Gastrocnemius medialis (tissue), 3 donors: ENCODE measurements around the genes NT5DC1 and RSPH4A.

GRCh38 chr6:111692067-111693226, 86.8 kb upstream of the TRAF3IP2 start:
- PRO-cap, result no peak
- RAMPAGE, long total RNA, 3 experiments, result no peak in any of the 3 experiments

- PRO-cap, result no peak
- RAMPAGE, long total RNA, 3 experiments, result start-site peak on the minus strand in 1 of 3 experiments, at chr6:111694347-111694544 at its widest, 9 reads per replicate
These were observed 88.7 kb upstream of the TRAF3IP2 start for GRCh38 chr6:111694202-111694887.

DNA sequence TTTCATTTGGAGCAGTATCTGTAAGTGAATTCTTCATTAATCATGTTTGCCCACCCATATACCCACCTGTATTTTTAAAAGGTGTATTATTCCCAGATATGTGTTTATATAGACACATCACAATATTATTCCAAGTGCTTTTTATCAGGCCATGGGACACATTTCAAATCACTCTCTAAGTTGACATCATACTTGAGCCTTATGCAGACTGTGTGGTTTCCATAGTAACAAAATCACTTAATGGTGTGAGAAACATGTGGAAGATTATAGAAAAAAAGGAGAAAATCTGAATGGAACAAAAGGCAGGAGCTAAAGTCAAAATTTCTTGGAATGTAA, 80.0 kb upstream of the CCN6 start:
- PRO-cap, result no peak
- RAMPAGE, long total RNA, 3 experiments, result no peak in any of the 3 experiments

DNA sequence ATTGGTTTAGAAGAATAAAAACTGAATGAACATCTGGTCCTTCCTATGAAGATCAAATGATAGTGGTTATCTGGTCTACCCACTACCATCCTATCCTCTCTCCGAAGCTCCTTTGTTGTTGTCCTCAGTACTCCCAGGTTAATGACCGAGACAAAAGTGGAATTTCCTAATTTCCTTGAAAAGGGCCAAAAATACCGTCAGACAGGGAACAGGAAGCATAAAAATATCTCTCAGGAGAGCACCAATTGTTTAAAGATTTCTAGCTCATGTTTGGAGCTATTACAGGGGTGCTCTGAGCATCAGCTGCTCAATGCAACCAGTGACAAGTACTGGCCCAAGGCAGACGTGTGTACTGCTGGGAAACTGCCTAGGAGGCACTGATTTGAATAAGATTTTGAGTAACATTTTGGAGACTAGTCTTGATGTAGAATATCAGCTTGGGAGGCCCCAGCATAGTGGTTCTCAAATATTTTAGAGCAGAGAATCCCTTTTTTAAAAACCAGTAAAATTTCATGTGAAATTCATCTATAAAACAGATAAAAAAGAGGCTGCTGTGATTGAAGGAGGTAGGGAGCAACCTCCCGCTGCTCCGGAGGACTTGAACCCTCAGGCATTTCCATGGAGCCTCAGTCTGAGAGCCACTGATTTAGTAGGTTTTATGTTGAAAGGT, 17.3 kb downstream of the LAMA4 start:
- PRO-cap, result bidirectional peak, plus-strand start at position 310 of the sequence, minus-strand start at position 143 of the sequence
- RAMPAGE, long total RNA, 3 experiments, result no peak in any of the 3 experiments

GRCh38 chr6:113433119-113433556, 424.0 kb upstream of the MARCKS start:
- PRO-cap, result no peak
- RAMPAGE, long total RNA, 3 experiments, result no peak in any of the 3 experiments

GRCh38 chr6:113645196-113646053, 211.7 kb upstream of the MARCKS start:
- PRO-cap, result no peak
- RAMPAGE, long total RNA, 3 experiments, result no peak in any of the 3 experiments

- PRO-cap, result no peak
- RAMPAGE, long total RNA, 3 experiments, result no peak in any of the 3 experiments
These were observed 71.0 kb upstream of the MARCKS start for GRCh38 chr6:113786134-113786603.

- PRO-cap, result unidirectional peak, plus-strand start at chr6:113856144
- RAMPAGE, long total RNA, 3 experiments, result no peak in any of the 3 experiments
These were observed 1.2 kb upstream of the MARCKS start for GRCh38 chr6:113855665-113856615.

GRCh38 chr6:113860707-113861358, 3.7 kb downstream of the MARCKS start:
- PRO-cap, result no peak
- RAMPAGE, long total RNA, 3 experiments, result no peak in any of the 3 experiments

- PRO-cap, result no peak
- RAMPAGE, long total RNA, 3 experiments, result no peak in any of the 3 experiments
These were observed 970 bp downstream of the HDAC2 start for GRCh38 chr6:113969609-113970747.

- PRO-cap, result no peak
- RAMPAGE, long total RNA, 3 experiments, result no peak in any of the 3 experiments
These were observed 113.3 kb upstream of the HDAC2 start for GRCh38 chr6:114084369-114084575.

- PRO-cap, result bidirectional peak, plus-strand start at chr6:116100886, minus-strand start at chr6:116100697; unidirectional peak, minus-strand start at chr6:116101288
- RAMPAGE, long total RNA, 3 experiments, result start-site peak on the plus strand in 2 of 3 experiments, at chr6:116100836-116100895 at its widest, 29 to 107 reads per replicate
These were observed at the start of gene NT5DC1 for GRCh38 chr6:116100543-116101676. Gene NT5DC1 (plus strand): TSS chr6:116100853.

GRCh38 chr6:116221006-116221450, 32.8 kb downstream of the TSPYL4 start:
- PRO-cap, result no peak
- RAMPAGE, long total RNA, 3 experiments, result no peak in any of the 3 experiments

DNA sequence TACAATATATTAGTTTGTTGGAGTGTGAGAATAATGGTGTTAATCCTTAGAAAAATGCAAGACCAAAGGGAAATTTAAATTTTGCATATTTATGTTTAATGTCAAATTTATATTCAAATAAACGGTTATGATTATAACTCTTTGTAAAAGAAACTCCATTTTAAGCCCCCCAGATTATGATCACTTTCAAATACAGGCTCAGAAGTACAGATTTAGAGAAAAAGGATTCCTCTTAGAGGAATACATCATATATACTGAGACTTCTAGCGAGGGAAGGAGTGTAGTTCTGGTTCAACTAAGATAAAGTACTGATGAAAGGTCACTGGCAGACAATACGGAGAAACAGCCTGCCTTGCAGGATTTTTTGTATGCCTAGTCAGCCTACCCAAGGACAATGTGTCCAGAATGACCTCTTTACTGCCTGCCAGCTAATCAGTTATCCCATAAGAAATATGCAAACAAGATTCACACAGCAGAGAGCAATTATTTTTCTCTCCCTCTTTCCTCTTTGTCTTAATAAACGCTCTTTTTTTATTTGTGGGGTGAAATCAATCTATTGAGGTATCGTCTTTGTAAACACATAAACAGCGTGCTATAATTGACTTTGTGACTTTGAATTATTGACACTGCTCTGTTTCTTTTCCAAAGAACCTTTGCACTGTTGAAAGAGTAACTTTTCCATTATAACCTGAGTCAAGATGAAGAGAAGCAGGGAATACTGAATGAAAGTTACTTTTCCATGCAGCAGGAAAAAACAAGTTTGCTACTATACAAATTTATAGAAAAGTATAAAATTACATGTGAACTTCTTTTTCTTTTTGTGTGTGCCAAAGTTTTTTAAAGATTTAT, 1.4 kb upstream of the TSPYL4 start:
- PRO-cap, result no peak
- RAMPAGE, long total RNA, 3 experiments, result no peak in any of the 3 experiments

- PRO-cap, result no peak
- RAMPAGE, long total RNA, 3 experiments, result no peak in any of the 3 experiments
These were observed 12.3 kb upstream of the TSPYL1 start for GRCh38 chr6:116291818-116292550.

DNA sequence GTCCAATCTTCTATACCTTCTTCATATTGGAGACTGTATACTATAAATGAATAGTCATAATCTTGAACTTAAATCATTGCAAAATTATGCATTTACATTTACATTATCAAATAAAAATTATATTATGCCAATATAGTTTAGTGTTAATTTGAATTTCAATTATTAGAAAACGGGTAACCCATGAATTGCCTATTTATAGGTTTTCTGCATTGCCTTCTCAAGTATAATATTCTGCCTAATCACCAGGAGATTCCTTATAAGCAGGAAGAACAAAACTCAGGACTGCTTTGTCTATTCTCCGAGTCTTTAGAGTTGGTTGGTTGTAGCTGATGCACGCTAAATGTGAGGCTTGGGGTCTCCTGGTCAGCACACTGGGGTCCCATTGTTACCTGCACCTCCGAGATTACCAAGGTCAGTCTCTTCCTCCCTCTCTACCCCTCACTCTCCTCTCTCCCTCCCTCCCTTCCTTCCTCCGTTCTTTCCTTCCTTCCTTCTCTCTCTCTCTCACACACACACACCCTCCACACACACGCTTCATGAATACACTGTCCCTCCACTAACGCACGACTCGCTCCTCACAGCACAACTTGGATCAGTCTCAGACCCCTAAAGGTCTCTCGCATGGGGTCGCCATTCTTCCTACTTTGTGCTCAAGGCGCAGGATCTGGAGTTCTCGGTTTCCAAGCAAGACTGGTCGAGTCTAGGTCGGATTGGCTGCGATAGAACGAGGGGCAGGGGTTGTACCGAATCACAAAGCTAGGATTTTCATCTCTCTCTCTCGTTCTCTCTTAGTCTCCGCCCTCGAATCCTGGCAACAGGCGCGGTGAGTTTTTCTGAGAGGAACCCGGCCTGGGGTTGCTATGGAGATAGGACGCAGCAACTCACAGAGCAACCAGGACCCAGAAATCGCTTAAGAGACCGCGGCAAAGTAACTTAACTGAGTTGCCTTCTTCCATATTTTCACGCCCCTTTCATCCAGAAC, at the start of gene RSPH4A:
TSS of gene RSPH4A (plus strand) at position 861 of the 982 bp plus-strand sequence.
- PRO-cap, result no peak
- RAMPAGE, long total RNA, 3 experiments, result no peak in any of the 3 experiments

DNA sequence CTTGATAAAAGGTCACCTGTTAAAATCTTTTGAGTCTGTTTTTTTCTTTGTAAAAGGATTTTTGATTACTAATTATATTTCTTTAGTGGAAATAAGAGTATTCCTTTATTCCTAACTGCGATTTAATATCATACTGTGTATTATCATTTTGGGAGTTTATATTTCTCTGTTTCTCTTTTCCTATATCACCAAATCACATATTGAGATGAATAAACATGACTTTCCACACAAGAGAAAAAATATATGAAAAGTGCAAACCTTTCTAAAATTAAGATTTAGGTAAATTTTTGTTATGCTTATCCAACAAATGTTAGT, 32.0 kb downstream of the RFX6 start:
- PRO-cap, result no peak
- RAMPAGE, long total RNA, 3 experiments, result no peak in any of the 3 experiments

DNA sequence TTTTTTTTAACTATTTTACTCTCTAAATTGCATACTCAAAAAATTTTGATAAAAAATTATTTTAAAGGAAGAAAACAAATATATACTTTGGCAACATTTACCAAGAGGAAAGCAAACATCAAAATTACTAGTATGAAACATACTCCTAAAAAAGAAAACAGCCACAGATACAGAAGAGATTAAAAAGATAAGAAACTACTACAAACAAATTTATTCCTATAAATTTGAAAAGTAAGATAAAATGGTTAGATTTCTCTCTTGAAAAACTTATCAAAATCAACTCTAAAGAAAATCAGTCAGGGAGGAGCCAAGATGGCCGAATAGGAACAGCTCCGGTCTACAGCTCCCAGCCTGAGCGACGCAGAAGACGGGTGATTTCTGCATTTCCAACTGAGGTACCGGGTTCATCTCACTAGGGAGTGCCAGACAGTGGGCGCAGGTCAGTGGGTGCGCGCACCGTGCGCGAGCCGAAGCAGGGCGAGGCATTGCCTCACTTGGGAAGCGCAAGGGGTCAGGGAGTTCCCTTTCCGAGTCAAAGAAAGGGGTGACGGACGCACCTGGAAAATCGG, 83.8 kb upstream of the VGLL2 start:
- PRO-cap, result no peak
- RAMPAGE, long total RNA, 3 experiments, result no peak in any of the 3 experiments

DNA sequence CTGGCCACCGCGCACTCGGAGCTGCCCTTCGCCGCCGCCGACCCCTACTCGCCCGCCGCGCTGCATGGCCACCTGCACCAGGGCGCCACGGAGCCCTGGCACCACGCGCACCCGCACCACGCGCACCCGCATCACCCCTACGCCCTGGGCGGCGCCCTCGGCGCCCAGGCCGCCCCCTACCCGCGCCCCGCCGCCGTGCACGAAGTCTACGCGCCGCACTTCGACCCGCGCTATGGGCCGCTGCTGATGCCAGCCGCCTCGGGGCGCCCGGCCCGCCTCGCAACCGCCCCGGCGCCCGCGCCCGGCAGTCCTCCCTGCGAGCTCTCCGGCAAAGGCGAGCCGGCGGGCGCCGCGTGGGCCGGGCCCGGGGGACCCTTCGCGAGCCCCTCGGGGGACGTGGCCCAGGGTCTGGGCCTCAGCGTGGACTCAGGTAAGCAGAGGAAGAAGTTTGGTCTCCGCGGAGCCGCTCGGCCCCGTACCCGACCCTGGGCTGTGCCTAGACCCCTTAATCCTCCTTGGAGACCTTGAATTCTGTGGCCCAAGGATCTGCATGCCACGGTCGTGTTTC, 5.4 kb downstream of the VGLL2 start:
- PRO-cap, result bidirectional peak, plus-strand start at position 203 of the sequence, minus-strand start at position 105 of the sequence
- RAMPAGE, long total RNA, 3 experiments, result no peak in any of the 3 experiments

DNA sequence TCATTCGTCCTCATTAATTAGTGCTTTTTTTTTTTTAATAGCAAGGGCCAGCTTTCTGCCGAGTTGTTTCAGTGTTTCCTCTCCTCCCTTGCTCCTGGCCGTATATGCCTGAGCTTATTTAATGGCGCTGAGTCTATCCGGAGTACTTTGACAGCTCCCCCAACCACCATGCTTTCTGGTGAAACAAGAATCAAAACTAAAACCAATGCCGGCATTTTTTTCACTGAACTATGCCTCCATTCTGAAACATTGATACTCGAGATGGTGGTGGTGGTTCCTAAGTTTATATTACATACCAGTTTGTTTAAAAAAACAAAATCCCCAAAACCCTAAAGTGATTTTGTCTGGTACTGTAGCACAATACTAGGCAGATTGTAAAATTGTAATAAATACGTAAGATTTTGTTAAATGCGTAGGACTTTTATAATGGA, 1.2 kb downstream of the DCBLD1 start:
- PRO-cap, result no peak
- RAMPAGE, long total RNA, 3 experiments, result no peak in any of the 3 experiments